ENCODE results near the genes KANSL1L, BARD1 and ABCA12.

GRCh38 chr2:207935207-207935855 lies 90.0 kb downstream of the PLEKHM3 start:
- CAGE, long polyA plus RNA = no peak
- RRBS = no CpG with 5 or more reads among the region's 6 CpGs

- CAGE, long polyA plus RNA = no peak
- RRBS = no CpG with 5 or more reads among the region's 9 CpGs
Measured at GRCh38 chr2:208256939-208257657, 2.2 kb upstream of the IDH1 start.

GRCh38 chr2:209619726-209620181 lies 151.9 kb upstream of the UNC80 start:
- CAGE, long polyA plus RNA = no peak

- CAGE, long polyA plus RNA = no peak
- RRBS = no CpG with 5 or more reads among the region's 8 CpGs
Measured at GRCh38 chr2:209933447-209934083, 68.9 kb upstream of the RPE start.

DNA sequence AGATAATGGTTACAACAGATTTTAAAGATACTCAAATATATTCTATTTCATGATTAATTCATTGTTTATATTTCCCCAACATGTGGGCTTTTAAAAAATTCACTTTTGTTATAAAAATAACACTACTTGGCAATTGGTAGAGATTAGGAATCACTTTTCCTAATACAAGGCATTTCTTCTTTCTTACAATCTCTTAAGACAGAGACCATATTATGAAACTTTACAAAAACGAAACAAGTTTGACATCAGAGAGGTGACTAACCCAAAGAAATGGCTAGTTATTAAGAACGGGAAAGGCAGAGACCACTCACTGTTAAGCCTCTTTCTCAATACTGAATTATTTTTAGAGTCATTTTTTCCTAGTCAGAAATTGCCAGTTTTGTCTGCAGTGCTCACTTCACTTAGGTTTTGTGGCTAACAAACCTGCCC lies 1.4 kb downstream of the KANSL1L start:
- CAGE, long polyA plus RNA = no peak
- RRBS = no CpG with 5 or more reads among the region's 2 CpGs

DNA sequence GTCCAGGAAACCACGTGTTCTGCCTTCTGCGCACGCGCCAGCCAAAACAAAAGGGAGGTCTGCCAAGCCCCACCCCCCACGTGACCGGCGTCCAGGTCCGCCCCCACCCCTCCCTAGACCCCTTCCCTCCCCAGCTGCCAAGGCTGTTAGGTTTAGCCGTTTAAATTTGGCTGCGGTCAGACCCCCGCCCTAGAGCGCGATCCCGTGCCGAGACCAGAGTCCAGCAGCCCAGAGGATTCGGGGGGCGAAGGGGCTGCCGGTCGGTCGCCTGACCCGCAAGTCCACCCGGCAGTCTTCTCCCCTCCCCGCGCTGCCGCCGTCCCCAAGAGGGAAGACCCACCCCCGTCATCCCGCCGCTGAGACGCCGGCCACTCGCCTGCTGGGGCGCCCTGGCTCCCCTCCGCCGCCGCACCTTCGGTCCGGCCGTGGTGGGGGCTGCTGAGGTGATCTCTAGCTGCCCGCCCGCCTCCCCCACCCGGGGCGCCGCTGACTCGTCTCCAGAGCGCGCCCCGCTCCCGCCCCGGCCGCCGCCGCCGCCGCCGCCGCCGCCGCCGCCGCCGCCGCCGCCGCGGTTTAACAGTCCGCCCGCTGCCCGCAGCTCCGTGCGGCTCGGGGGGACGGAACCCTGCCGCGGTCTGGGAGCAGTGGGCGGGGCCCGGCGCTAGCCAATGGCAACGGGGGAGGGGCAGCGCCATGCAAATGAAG lies at the start of gene KANSL1L:
TSS of gene KANSL1L (minus strand) at position 637 of the 705 bp plus-strand sequence.
- CAGE, long polyA plus RNA = no peak
- RRBS = under 1% methylated on average over 33 of the region's 80 CpGs

GRCh38 chr2:210324401-210325009 lies 9.5 kb upstream of the MYL1 start:
- CAGE, long polyA plus RNA = no peak
- RRBS = no CpG with 5 or more reads among the region's 6 CpGs

GRCh38 chr2:210574883-210575511 lies 18.6 kb downstream of the CPS1 start:
- CAGE, long polyA plus RNA = no peak
- RRBS = no CpG with 5 or more reads among the region's 8 CpGs

DNA sequence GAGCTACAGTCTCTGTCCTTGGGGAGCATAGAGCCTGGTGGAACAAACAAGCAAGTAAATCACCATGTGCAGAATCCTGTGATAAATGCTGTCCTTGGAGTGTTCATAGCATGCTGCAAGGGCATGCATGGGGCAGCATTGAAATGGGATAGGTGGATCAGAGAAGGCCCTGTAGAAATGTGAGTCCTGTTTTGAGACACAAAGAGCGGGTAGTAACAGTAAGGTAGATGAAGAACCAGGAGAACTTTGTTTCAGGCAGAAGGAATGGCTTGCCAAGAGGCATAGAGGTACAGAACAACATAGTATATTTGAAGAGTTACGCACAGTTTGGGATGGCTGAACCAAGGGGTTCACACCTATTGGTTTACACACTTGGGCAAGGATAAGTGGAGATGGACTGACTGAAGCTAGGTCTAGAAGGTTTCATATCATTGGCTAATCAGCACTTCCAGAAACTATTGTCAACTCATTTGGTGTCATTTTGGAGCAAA lies 27.0 kb downstream of the CPS1 start:
- CAGE, long polyA plus RNA = no peak
- RRBS = no CpG with 5 or more reads among the region's 2 CpGs

DNA sequence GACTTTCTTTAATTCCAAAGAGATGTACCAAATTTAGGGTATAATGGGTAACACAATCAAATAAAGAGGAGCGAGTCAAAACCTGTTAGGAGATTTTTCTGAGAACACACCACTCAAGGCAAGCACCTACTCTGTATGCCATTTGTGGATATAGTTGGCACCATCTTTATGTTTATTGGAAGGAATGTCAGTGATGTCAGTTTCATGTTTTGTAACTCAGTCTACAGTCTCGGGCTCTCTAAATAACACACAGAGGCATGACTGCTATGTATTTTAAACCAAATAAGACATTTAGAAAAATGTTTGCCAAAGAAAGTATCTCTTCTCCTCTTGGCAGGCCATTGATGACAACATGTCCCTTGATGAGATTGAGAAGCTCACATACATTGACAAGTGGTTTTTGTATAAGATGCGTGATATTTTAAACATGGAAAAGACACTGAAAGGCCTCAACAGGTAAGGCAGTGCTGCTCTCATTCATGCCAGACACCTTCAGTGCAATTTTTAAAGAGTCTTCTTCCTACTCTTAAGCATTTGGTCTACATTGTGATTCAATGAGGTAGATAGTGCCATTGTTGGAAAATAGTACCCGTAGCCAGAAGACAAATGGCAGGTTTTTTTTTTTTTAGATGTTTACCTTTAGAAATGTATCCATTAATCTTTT lies 59.8 kb downstream of the CPS1 start:
- CAGE, long polyA plus RNA = no peak
- RRBS = no CpG with 5 or more reads among the region's 4 CpGs

DNA sequence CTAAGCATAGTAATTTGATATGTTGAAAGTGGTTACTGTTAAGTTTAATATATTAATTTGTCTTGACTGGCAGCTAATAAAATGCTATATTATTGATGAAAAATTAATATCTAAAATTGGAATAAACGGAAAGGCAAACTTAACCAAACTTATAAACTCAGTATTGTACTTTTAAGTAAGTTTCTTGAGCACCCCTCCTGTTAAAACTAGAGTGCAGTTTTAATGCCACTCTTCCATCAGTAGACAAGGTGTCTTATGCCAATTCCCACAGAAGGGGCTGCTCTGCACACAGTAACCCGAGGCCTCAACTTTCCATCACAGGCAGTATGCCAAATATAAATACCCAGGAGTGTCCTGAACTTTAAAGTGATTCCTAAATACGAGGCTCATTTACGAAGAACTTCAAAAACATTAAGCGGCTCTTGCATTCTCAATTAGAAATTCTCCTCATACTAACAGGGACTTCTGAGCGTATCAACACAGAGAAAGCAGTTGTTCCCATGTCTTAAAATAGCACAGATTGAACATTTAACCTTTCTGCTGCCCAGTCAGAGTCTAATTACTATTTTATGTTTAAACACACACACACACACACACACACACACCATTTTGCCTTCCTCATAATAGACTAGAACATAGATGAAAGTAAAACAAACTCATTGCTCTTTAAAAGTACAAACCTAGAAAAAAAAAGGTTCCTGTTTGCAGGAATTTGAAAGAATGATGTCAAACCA lies 638.6 kb downstream of the ERBB4 start:
- CAGE, long polyA plus RNA = no peak
- RRBS = no CpG with 5 or more reads among the region's 6 CpGs

DNA sequence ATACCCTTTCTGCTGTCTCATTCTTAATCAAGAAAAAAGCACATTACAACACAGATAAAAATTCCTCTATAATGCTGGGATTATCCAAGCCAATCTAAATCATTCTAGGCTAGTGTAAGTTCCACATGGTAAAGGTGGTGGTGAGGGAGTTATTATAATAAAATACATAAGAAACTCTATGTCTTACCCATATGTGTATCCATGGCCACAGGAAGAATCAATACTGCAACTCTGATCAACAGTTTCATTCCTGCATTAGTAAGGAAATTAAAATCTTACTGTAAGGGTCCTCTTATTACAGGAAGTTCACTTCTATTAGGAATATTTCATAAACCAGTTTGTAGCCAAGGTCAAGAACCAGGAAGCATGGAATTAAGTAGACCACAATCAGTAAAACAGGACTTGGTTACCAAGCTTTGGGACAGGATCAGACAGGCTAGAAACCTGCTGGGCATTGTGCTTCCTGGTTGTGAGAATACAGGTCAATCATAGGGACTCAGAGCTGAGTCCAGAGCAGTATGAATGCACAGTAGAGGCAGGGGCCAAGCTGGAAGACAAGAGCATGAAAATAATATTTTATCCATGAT lies 248.1 kb downstream of the IKZF2 start:
- CAGE, long polyA plus RNA = no peak

DNA sequence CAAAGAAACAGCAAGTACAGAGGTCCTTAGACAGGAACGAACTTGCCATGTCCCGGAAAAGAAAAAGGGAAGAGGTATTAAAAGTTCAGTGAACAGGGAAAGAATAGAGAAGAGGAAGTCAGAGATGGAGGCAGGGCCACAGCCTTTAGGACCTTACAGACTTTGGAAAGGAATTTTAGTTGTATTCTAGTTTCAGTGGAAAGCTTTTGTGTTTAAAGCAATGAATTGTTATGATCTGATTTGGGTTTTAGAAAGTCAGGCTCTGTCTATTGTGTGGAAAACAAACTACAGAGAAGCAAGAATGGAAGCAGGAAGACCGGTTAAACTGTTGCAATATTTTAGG lies 22.0 kb downstream of the IKZF2 start:
- CAGE, long polyA plus RNA = no peak
- RRBS = no CpG with 5 or more reads among the region's 3 CpGs

DNA sequence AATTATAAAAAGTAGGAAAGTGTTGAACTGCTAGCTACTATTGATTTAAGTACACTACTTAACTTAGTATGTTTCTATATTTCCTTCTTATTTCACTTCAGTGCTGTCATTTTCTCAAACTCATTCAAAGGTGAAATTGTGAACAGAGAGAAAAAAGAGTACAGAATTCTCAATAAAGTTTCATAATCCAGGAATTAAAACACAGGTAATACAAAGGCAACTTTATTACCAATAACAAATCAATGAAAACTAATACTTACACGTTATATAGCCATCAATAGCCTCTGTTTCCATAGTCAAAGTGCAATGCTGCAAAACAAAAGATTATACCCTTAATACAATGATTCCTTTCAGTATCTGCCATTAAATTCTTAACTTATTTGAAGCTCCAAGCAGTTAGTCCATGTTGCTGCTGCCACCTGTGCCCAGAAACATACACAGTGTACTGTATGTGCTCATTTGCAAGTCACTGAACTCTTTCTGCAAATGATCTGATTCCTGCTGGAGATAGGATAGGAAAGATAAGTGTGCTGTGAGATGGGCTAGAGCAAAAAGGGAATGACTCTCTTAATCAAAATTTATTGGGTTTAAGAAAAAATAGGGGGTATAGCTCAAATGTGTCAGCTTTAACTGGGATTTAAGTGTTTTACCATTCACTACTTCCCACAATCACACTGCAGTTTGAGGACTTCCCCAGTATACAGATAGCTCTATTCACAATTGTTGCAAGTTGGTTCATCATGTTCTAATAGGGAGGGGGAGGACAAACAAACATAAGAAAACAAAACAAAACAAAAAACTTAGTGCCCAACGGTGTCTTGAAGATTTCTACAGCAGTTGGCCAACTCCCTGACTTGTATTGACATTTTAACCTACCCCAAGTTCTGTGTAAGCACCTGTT lies 2.8 kb downstream of the IKZF2 start:
- CAGE, long polyA plus RNA = no peak
- RRBS = no CpG with 5 or more reads among the region's 2 CpGs

DNA sequence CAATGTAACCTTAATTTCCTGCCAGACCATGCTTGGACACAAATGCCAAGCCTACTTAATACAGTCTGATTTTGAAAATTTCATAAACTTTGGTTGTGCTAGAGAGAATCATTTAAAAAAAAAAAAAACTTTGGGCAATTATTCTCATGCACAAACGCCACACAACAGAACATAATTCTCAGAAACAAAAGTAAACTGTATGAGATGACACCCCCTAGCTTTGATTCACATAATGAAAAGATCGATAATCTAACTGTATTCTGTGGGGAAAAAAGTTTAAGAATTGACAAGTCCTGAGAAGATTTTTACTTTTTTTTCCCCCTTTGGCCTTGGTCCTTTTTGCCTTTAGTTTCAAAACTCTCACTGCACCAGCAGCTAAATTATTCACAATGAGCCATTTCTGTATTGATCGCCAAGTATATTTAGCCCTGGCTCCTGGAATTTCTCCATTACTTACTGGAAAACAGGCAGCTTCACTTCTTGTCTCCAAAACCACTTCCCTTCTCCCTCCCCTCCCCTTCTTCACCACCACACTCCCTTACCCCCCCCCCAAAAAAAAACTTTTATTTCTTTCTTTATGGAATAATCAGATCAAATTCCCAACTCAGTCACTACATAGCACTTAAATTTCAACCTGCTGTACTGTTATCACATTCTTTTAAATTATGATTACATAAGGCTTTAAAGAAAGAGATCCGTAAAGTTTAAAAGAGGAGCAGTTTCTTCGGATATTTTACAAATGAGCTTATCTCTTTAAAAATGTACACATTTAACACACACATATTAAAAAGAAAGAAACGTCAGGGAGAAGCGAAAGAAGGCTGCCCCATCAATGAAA lies 2.0 kb downstream of the IKZF2 start:
- CAGE, long polyA plus RNA = no peak
- RRBS = no CpG with 5 or more reads among the region's 7 CpGs

DNA sequence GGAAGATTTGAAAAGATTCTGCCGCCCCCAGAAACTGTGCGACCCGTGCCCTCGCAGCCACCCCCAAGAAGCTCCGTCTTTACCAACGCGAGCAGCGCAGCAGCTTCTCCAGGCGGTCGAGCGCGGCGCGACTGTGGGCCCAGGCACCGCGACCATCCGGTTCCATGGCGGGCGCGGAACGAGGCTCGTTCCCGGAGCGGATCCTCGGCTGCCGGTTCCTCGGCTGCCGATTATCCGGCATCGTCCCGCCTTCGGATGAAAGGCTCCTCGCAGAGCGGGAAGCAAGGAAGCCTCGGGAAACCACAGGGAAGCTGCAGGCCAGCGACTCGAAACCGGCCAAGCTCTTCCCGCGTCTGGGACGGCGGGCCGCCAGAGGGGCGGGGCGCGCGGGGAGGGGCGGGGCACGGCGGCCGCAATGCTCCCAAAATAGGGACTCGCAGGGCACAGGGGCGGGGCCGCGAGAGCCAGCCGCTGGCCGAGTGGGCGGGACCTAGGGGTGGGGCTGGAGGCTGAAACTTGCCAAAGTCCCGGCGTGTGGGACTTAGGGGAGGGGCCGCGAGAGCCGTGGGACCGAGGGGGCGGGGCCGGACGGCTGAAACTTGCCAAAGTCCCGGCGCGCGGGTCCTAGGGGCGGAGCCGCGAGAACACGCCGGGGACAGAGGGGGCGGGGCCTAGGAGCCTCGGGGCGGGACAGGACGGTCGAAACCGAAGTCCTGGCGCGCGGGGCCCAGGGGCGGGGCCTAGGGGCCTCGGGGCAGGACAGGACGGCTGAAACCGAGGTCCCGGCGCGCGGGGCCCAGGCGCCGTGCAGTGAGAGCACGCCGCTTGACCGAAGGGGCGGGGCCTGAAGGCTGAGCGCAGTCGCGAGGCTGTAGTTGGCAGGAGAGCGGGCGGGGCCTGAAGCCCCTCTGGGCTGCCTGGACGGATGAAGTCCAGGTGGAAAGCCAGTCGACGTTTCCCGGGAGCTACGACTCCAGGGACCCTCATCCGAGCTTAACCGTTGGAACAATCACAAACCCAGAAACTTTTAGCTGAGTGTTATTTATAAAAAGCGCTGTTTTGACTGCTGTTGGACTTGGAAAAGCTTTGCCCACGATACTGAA lies at the start of gene BARD1:
TSS of gene BARD1 (minus strand) at position 355 of the 1,103 bp plus-strand sequence.
- CAGE, long polyA plus RNA = no peak
- RRBS = under 1% methylated on average over 30 of the region's 113 CpGs

DNA sequence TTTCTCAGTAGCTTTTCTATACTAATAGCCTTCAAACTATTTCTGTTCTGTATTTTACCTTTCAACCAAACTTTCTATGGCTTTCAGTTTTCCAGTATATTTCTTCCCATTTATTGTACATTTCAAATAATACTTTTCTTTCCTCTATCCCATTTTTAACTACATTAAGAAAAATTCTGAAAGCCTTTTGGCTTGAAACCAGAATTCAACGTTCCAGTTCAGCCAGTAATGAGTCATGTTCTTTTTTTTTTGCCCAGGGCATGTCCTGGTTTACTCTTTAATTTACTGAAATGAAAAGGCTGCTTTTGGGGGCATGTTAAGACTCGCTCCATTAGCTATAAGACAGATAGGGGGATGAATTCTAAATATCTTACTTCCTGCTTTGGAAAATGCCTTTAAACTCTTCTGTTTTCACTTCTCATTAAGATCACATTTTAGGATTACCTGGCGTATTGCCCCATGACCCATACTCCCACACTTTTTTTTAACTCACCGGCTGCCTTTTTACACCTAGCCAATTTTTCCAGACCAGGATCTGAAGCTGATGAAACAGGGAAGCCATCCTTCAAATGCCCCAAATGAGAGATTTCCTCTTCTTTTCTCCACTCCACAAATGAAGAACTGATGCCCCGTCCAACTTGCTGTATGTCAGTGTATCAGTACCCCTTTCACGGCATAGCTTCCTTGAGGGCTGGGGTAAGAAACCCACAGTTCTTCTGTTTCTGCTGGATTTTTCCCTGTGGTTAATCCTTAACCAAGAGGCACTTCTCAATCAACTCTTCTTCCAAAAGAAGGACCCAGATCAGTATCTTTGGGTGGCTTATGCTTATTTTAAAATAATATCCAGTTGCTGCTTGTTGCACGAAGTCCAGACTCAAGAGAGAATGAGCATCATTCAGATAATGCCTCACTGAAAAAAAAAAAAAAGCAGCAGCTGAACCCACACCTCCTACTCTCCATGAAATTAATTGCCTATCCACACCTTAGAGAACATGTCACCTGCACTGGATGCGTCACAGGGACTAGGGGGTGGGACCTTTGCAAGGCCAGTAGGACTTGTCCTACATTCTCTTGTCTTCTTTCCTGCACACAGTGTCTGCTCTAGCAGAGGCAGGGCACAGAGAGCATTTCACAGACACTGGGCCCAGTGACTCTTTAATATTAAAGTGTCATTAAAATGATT lies at the start of gene ABCA12:
TSS of gene ABCA12 (minus strand) at position 980 of the 1,183 bp plus-strand sequence.
- CAGE, long polyA plus RNA = no peak
- RRBS = no CpG with 5 or more reads among the region's 8 CpGs

- CAGE, long polyA plus RNA = no peak
- RRBS = no CpG with 5 or more reads among the region's 2 CpGs
Measured at GRCh38 chr2:215378134-215378520, 57.7 kb downstream of the FN1 start.

GRCh38 chr2:215378824-215379804 lies 56.8 kb downstream of the FN1 start:
- CAGE, long polyA plus RNA = no peak
- RRBS = no CpG with 5 or more reads among the region's 13 CpGs

- CAGE, long polyA plus RNA = no peak
- RRBS = no CpG with 5 or more reads among the region's 2 CpGs
Measured at GRCh38 chr2:215396498-215397072, 39.3 kb downstream of the FN1 start.

Measured in BJ (cell line).